ENCODE data around the gene STT3B.

GRCh38 chr3:29768850-29769290, 488.0 kb downstream of the RBMS3 start:
- PRO-cap: no peak
- RAMPAGE, long total RNA, 3 experiments: no peak in any of the 3 experiments

DNA sequence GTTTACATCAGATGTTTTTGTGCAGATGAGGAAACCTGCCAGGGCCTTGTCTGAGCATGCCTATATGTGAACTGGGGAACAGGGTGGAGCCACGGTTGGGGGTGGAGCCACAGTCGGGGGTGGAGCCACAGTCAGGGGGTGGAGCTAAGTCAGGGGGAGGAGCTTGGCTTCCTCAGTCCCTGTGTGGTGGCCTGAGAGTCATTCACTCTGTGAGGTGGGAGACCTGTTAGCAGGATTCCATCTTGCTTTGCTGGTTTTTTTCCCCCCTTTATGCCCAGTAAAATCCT, 57.8 kb upstream of the TGFBR2 start:
- PRO-cap: no peak
- RAMPAGE, long total RNA, 3 experiments: no peak in any of the 3 experiments

- PRO-cap: no peak
- RAMPAGE, long total RNA, 3 experiments: no peak in any of the 3 experiments
Observed at GRCh38 chr3:30659337-30660091, 53.1 kb downstream of the TGFBR2 start.

DNA sequence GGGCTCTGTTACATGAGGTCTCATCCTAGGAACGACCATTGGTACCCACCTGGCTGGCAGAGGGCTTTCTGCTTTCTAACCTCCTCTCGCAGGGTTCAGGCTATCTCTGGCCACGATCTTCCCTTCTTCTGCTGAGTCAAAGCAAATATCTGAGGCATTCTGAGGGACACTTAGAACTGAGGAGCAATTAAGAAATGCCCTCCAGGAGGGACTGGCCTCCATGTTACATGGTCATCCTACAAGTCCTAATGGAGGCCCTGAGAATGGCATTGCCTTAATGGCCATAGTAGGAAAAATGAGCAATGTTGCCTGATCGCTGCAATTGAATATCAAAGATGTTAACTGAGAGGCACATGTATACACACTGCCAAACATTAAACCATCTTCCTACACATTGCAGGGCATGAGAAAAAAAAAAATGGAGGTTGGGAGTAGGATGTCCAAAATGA, 77.5 kb downstream of the TGFBR2 start:
- PRO-cap: no peak
- RAMPAGE, long total RNA, 3 experiments: no peak in any of the 3 experiments

DNA sequence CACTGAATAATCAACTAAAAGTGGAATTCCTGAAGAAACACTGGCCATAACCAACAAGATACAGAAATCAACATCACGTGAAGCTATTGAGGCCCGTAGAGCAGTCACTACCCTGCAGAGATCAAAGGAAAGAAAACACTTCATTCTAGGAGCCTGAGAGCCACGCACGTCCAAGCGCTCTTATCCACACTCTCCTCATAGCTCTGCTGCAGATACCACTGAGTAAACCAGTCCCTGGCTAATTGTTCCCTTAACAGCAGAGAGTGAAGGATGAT, 270.9 kb upstream of the GADL1 start:
- PRO-cap: no peak
- RAMPAGE, long total RNA, 3 experiments: no peak in any of the 3 experiments

- PRO-cap: bidirectional peak, plus-strand start at chr3:31532604, minus-strand start at chr3:31532382; bidirectional peak, plus-strand start at chr3:31532950, minus-strand start at chr3:31532860; bidirectional peak, plus-strand start at chr3:31533562, minus-strand start at chr3:31533234
- RAMPAGE, long total RNA, 3 experiments: no peak in any of the 3 experiments
Observed at GRCh38 chr3:31532493-31533502, at the start of gene STT3B. TSS of gene STT3B (plus strand) at chr3:31532925.

DNA sequence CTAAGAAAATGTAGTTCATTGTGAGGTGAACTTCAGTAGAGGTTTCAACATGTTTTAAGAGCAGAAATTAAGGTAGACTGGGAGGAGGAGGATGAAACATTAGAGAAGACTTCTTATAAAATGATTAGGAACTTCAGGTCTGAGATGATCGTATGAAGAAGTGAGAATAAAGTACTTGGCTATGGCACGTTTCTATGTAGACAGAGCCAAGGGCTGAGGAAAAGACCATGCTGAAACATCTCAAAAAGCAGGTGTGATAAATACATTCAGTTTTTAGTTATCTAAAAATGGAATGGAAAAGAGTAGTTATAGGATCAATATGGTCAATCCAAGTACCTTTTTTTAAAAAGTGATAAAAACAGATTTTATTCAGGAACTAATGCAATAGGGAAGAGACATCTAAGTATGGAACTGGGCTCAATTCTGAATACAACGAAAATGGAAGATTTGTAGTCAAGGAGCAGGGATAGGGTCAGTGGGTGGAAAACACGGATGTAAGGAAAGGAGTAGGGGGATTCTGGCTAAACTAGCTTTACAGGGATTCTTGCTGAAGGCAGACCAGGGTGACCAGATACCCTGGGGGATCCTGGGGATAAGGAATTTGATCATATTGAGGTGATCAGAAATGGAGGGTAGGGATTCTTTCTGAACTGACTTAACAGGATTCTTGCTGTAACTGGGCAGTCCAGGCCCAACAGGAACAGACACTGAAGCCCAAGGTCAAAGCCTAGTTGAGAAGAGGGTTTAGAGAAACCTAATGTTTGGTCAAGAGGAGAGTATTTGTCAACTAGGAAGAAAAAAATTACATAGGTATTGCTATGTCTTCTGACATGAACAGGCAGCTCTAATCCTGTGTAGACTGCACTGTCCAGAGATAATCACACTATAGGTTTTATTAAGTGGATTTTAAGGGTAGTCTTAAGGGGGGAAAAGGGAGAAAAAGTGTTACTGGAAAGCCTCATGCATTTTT, 37.9 kb downstream of the STT3B start:
- PRO-cap: no peak
- RAMPAGE, long total RNA, 3 experiments: no peak in any of the 3 experiments

DNA sequence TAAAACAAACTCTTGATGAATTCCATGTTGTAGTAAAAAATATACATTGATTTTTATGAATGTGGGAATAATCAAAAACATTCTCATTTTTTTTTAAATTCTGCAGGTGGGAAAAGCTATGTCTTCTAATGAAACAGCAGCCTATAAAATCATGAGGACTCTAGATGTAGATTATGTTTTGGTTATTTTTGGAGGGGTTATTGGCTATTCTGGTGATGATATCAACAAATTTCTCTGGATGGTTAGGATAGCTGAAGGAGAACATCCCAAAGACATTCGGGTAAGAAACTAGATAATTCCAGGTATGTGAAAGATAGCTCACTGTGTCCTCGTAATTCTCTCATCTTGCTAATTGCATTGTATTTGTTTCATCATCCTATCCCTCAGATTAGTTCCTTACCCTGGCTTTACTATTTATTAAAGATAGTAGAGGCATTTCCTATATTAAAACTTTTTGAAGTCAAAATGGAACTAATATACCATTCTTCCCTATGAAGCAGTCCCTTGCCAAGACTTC, 93.2 kb downstream of the STT3B start:
- PRO-cap: no peak
- RAMPAGE, long total RNA, 3 experiments: no peak in any of the 3 experiments

DNA sequence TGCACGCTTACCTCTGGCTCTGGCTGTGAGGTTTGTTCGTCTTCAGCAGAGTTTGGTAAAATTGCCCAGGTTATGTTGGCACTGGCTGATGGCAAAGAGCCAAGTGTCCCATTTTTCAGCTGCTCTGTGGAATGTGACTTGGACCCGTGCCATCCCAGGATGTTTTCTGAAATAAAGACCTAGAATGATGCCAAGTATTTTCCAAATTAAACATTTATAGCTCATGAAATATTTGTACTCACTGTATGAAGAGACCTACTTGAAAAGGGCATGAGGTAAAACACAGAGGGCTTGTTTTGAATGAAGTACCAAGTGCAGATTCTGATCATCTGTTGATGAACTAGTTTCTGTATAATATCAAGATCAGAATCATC, 200.5 kb downstream of the STT3B start:
- PRO-cap: no peak
- RAMPAGE, long total RNA, 3 experiments: no peak in any of the 3 experiments

DNA sequence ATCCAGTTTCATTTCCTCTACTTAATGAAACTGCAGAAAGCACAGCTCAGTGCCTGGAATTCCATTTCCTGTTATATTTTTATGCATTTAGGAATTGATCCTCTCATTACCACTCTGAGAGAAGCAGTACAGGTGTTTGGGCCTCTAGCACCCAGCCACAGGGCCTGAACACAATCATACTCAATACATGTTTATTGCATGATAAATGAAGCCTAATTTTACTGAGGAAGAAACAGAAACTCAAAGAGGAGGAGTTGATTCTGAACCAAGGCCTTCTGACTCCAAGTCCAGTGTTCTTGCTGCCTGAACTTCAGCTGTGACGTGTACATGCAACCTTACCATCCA, 4.5 kb downstream of the ZNF860 start:
- PRO-cap: no peak
- RAMPAGE, long total RNA, 3 experiments: no peak in any of the 3 experiments

GRCh38 chr3:32045194-32045913, 61.1 kb upstream of the GPD1L start:
- PRO-cap: no peak
- RAMPAGE, long total RNA, 3 experiments: no peak in any of the 3 experiments

- PRO-cap: no peak
- RAMPAGE, long total RNA, 3 experiments: no peak in any of the 3 experiments
Observed at GRCh38 chr3:32126727-32127115, 20.3 kb downstream of the GPD1L start.

- PRO-cap: no peak
- RAMPAGE, long total RNA, 3 experiments: no peak in any of the 3 experiments
Observed at GRCh38 chr3:32283269-32283768, 44.8 kb downstream of the CMTM8 start.

DNA sequence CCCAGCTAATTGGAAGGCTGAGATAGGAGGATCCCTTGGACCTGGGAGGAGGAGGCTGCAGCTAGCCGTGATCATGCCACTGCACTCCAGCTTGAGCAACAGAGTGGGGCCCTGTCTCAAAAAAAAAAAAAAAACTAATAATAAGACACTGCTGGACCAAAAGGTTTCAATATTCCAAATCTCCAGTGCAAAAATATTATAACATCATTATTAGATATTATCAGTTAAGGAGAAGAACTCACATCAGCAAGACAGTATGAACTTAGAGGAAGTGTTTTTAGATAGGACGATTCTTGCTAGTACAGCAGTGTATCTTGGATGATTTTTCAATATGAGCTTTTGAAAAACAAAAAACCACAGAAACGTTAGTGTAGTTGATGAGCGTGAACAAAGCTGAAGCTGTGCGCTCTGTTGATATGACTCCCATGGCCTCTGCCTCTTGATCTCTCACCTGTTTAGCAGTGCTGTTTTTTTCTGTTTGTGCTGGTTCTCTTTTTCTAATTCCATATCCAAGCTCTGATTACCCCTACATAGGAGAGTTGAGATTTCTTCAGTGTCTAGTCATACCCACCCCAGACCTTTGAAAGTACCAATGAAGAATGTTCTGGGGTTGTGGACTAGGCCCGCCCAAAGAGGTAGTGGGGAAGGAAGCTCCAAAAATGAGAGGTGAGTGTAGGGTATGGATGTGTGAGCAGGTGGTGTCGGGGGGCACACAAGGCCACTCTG, 20.2 kb upstream of the CMTM7 start:
- PRO-cap: no peak
- RAMPAGE, long total RNA, 3 experiments: no peak in any of the 3 experiments

- PRO-cap: no peak
- RAMPAGE, long total RNA, 3 experiments: no peak in any of the 3 experiments
Observed at GRCh38 chr3:32419719-32421078, 28.5 kb downstream of the CMTM7 start.

DNA sequence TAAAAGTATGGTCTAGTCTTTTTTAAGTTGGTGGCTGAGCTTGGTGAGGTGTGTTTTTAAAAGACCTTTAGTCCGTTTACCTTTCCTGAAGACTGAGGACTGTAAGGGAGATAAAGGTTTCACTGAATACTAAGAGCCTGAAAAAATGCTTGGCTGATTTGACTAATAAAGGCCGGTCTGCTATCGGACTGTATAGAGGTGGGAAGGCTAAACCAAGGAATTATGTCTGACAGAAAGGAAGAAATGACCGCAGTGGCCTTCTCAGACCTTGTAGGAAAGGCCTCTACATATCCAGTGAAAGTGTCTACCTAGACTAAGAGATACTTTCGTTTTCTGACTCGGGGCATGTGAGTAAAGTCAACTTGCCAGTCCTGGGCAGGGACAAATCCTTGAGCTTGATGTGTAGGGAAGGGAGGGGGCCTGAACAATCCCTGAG, 40.6 kb downstream of the CMTM6 start:
- PRO-cap: no peak
- RAMPAGE, long total RNA, 3 experiments: no peak in any of the 3 experiments

DNA sequence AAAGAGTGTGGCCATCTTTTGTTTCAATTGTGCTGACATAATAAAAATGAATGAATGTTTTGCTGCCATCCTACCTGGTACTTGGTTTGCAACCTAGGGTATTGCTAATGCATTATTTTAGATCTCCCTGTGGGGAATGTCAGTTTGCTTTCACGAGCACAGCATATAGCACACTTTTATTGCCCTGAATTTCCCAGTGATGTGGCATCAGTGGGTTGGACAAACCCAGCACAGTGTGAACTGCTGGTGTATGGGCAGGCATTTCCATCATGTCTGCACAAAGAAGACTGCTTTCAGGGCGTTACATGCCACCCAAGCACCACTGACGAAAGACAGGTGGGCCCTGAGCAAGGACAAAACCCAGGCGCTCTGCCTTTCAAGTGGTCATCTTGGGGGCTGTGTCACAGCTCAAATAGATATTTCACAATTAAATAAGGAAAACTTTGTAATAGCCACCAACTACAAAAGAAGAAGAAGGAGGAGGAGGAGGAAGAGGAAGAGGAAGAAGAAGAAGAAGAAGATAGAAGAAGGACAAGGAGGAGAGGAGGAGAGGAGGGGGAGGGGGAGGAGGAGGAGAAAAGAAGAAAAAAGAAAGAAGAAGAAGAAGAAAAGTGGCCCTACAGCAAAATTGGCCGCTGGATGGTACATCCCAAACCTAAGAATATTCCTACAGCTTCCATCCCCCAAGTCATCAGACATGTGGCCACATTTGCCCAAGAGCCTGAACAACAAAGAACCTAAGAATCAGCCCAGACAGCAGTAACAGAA, 31.9 kb downstream of the CMTM6 start:
- PRO-cap: no peak
- RAMPAGE, long total RNA, 3 experiments: no peak in any of the 3 experiments

DNA sequence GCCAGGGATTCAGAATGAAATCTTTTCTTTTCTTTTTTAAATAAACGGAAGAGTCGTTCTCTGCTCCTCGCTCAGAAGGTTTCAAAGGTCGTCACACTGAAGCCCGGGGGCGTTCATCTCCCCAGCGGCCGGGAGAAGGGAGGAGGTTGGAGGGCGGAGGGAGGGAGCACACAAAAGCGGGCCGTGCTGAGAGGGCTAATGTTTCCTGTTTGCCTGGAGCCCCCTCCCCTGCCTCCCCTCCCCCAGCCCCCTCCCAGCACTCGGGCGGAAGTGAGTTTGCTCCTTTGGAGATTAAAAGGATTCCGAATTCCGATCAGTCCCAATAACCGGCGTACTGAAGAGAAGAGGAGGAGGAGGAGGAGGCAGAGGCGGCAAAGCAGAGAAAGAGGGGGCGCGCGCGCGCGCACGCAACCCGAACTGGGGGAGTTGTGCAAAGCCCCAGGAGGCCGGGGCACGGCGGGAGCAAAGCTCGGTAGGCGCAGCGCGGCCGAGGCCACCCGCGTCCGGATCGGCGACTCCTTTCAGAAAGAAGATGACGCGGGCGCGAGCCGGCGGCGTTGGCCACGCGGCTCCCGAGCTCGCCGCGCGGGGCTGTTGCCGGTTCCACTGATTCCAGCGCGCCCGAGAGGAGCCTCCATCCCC, 1.4 kb upstream of the TRIM71 start:
- PRO-cap: no peak
- RAMPAGE, long total RNA, 3 experiments: no peak in any of the 3 experiments

- PRO-cap: no peak
- RAMPAGE, long total RNA, 3 experiments: no peak in any of the 3 experiments
Observed at GRCh38 chr3:32989509-32989891, 38.1 kb downstream of the CCR4 start.

DNA sequence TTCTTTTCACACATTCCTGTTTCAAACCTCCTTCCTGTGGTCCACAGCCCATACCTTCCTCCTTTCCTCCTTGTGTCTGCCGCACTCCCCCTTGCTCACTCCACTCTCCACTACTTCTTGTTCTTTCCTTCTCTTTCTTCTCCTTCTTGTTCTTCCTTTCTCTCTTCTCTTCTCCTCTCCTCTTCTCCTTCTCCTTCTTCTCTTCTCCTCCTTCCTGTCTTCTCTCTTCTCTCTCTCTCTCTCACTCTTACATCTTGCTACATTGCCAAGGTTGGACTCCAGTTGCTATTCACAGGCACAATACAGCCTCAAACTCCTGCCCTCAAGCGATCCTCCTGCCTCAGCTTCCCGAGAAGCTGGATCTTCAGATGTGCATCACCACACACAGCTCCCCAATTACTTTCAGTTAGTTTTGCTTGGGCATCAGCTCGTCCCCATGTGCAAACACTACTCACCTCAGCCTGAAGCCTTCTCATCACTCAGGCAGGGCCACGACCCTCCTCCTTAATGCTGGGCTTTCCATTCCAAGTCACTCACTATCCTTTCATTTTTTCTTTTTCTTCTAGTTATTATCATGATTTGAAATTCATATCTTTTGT, 49.6 kb downstream of the CCR4 start:
- PRO-cap: no peak
- RAMPAGE, long total RNA, 3 experiments: no peak in any of the 3 experiments